ENCODE results near the genes TTBK2, ELL3 and FRMD5.

DNA sequence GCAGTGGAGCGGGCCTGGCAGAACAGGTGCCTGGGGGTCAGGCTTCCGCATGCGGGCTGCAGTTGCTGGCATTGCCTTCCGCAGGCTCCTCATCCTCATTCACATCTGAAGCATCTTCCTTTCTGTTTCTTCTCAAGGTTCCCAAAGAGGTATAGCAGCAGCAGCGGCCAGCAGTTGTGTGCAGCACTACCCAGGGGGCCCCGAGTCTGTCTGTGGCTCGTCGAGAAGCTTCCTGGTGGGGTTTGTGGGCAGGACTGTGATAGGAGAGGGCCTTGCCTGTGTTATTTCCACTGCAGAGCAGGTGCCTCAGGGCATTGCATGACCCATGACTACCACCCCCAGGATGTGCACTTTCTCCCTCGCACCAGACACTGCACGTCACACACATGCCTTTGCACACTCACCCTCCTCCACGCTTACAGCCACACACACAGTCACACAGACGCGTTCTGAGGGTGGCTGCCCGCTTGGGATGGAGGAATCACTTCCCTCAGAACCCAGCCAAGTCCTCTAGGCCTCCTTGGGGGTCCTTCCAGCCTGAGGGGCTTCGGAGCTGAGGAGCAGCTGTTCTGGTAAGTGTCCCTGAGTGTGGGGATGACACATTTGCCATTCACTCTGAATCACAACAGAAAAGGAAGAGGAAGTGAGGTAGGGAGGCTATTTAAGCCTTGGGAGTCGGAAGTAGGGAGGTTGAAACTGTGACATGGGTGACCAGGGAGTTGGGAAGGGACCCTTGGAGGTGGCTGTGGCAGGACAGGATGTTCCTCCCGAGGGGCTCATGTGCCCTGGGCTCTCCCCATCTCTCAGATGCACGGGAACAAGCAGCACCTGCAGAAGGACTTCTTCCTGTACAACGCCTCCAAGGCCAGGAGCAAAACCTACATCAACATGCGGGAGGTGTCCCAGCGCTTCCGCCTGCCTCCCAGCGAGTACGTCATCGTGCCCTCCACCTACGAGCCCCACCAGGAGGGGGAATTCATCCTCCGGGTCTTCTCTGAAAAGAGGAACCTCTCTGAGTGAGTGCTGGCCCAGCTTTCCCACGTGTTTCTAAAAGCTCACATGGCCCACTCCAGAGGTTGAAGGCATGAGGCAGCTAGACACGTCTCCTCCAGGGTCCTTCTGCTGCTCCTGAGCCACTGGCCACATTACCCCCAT is 43.1 kb downstream of the CAPN3 start:
- RRBS: no CpG with 5 or more reads among the region's 29 CpGs

DNA sequence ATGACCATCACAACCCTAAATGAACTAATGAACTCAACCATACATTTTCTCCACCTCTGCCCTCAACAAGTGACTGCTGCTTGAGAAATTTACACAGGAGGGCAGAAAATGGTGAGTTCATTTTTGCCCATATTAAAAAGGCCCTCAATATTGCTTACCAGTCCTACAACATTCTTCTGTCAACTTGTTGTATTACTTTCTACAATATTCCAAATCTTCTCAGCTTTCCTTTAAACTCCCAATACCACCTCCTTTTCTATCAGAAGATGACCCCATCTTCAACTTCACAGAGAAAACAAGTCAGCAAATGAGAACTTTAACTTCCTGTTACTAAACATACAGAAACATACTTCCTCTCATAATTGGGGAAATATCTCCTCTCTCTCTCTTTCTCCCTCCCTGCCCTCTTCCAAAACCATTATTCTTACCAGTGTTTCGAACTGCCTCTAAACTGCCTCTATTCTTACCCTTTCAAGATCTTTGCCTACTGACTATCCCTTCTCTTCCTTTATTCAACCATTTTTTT is 1.8 kb upstream of the SNAP23 start:
- RRBS: no CpG with 5 or more reads among the region's 1 CpG

- RRBS: no CpG with 5 or more reads among the region's 8 CpGs
Observed at GRCh38 chr15:42549190-42549437, 476 bp downstream of the HAUS2 start.

- RRBS: no CpG with 5 or more reads among the region's 6 CpGs
Observed at GRCh38 chr15:42734278-42734815, 2.6 kb downstream of the CDAN1 start.

- RRBS: under 1% methylated on average over 19 of the region's 76 CpGs
Observed at GRCh38 chr15:42920119-42920939, at the start of gene TTBK2. Gene TTBK2, minus strand, starts transcription at chr15:42920778.

GRCh38 chr15:43105306-43105783 is 493 bp downstream of the UBR1 start:
- RRBS: no CpG with 5 or more reads among the region's 10 CpGs

DNA sequence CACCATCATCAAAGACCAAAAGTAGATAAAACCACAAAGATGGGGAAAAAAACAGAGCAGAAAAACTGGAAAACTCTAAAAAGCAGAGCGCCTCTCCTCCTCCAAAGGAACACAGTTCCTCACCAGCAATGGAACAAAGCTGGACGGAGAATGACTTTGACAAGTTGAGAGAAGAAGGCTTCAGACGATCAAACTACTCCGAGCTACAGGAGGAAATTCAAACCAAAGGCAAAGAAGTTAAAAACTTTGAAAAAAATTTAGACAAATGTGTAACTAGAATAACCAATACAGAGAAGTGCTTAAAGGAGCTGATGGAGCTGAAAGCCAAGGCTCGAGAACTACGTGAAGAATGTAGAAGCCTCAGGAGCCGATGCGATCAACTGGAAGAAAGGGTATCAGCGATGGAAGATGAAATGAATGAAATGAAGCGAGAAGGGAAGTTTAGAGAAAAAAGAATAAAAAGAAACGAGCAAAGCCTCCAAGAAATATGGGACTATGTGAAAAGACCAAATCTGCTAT is 8.5 kb upstream of the CCNDBP1 start:
- RRBS: no CpG with 5 or more reads among the region's 11 CpGs

DNA sequence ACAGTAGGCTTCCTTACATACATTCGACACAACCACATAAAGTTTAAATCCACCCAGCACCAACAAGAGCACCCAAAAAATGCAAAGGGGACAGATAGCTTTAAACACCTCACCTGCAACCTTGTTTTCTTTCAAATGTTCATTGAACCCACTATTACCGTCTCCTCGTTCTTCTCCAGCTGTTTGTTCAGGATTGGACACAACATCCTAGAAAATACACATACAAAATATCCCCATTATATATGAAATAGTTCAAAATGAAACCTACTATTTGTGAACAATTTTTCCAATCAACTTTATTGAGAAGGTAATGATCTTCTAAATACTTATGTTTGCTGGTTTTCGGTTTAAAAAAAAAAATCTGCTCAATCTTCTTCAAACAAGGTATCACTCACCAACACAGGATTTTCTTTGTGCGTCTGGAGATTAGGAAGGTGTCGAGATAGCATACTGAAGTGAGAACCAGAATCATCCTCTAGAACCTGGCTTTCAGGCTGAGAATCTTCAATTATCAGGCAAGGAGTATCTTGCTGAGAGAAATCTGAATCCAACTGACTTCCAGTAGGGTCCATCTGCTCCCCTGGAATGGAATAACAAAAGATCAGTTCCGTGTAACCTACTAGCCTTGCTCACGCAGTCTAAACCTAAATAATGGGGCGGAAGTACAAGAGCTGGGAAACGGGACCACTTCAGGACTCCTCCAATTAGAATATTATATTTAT is 906 bp downstream of the TP53BP1 start:
- RRBS: no CpG with 5 or more reads among the region's 10 CpGs

GRCh38 chr15:43516013-43516667 is 1.3 kb upstream of the MAP1A start:
- RRBS: no CpG with 5 or more reads among the region's 8 CpGs

- RRBS: no CpG with 5 or more reads among the region's 9 CpGs
Observed at GRCh38 chr15:43530595-43531607, 13.5 kb downstream of the MAP1A start.

GRCh38 chr15:43534088-43534452 is 16.7 kb downstream of the MAP1A start:
- RRBS: no CpG with 5 or more reads among the region's 6 CpGs

- RRBS: 1% methylated on average over 17 of the region's 69 CpGs
Observed at GRCh38 chr15:43776788-43777914, at the start of gene ELL3. Gene ELL3, minus strand, starts transcription at chr15:43776966.

DNA sequence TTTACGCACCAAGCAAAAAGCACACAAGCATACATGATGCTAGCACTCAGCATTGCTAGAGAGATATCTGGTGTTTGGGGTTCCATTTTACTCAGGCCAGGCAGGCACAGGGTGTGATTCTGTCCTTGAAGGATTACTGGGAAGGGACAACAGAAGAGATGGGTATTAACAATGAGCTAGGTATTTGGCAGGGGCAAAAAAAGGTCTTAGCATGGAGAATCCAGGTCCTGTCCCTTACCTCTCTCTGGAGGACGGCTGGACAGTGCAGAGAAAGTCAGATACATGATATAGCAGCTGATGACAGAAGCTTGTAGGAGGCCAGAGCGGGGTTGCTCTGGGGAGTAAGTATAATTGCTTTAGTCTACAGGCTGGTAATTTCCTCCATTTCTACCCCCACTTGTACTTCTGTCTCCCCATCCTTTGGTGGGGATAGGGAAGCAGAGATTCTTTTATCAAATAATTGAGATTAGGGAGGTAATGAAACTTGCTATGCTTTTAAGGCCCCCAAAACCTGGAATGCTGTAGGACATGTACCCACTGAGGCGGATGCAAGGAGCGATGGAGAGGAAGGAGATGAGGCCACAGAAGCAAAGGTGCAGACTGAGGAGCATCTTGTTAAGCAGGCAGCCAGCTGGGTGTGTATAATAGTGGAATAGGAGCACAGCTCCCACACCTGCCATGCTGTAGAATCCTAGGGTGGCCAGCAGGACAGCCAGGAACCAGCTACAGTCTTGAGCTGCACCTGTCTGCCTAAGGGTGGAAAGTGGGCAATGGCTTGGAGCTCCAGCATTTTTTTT is 3.2 kb downstream of the SERINC4 start:
- RRBS: no CpG with 5 or more reads among the region's 5 CpGs

DNA sequence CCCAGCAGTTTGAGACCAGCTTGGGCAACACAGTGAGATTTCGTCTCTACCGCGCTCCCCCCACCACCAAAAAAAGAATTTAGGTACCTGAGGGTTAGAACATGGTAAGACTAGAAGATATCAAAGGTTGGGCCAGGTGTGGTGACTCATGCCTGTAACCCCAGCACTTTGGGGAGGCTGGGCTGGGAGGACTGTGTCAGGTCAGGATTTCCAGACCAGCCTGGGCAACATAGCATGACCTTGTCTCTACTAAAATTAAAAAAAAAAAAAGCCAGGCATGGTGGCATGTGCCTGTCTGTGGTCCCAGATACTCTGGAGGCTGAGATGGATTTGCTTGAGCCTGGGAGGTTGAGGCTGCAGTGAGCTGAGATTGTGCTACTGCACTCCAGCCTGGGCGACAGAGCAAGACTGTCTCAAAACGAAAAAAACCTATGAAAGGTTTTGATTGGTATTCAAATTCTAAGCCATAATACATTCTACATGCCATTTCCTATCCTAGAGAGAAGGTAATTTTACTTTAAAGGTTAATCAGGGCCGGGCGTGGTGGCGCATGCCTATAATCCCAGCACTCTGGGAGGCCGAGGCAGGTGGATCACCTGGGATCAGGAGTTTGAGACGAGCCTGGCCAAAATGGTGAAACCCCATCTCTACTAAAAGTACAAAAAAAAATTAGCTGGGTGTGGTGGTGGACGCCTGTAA is 2.7 kb downstream of the HYPK start:
- RRBS: no CpG with 5 or more reads among the region's 11 CpGs

- RRBS: no CpG with 5 or more reads among the region's 5 CpGs
Observed at GRCh38 chr15:43877180-43877947, 50.6 kb downstream of the WDR76 start.

DNA sequence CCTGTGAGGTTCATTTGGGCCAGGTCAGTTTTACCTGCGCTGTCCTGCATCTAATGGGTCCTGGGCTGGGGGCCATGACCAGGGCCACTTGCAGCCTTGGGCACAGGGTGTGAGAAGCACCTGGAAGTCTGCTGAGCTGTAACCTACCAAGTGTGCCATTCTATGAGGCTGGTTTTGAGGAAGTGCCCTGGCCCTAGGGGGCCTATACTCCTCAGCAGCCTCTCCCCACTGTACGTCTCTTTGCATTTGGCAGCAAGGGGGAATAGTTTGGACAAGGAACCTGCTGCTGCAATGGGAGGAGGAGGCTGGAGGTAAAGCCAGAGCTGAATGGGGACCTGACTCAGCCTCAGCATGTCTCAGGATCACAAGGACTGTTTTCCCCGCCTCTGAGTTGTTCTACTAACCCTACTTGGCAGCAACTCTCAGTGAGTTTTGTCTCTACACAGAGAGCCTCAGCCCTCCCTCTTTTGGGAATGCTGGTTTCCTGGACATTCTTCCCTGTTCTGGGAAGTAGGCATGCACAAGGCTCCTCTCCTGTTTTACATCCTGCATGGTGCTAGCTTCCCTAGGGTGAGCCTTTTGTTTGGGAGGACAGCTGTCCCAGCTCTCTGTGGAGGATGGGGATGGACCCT is 53.9 kb downstream of the WDR76 start:
- RRBS: no CpG with 5 or more reads among the region's 3 CpGs

DNA sequence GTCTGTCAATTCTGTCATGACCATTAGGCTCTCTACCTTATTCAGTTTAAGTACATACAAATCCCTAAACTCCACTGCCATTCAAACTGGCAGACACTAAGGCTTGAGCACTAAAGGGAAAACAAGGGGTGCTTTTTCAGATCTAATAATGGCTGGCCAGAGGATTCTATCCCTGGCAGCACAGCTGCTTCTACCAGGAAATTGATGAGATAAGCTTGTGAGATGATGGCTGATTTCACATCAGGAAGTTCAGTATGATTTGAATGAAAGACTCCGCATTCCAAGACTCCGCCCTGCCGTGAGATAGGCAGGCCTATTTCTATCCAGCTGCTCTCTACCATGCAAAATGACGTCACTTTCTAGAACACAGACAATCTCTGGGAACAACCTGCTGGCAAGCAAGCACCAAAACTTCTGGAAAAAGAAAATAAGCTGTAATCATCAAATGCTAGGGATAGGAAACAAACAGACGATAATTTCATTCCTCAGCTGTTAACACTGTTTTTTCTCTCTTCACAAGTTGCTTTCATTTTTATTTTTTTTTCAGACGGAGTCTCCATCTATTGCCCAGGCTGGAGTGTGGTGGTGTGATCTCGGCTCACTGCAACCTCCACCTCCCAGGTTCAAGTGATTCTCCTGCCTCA is 171.9 kb downstream of the WDR76 start:
- RRBS: no CpG with 5 or more reads among the region's 7 CpGs

DNA sequence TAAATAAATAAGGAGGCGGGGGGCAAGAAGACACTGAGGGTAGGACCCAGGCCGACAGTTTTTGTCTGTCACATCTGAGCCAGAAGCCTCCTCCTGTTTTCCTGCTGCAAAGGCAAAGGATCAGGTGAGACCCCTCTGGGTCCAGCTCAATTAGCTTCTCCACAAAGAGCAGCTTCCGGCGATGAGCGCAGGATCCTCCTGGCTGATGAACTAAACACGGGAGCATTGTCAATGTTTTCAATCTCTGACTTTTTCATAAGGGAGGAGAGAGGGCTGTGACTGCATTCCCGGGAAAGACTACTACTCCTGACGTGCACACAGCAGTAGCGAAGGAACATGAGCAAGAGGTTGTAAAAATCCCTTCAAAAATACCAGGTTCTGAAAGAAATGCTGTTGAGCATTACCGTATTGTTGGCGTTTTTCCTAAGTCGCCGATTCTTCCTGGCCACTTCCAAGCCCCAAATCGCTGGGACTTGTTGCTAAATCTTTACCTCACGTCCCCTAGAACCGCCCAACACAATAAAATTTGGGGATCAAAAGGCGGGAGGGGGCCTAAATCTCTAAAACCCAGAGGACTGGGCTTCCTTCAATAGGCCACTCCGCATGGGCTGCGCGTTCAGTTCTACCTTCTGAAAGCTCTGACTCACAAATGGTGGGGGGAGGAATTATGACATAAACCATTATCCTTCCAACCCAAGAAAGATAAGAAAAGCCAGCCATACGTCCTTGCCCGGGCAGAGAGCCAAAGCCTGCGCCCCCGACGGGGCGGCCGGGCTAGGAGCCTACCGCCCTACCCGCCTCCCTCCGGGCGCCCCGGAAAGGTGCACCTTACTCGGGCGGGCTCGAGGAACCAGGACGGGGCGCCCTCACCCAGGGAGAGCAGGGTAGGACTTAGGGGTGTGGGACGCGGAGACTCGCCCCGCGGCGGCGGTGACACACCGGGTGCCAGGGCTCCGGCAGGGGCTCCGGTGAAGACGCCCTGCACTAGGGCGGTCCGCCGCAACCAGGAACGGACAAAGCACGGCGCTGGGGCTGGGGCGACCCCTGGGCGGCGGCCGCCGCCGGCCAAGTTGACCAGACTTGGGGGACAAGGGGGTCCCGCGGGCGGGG is 893 bp downstream of the FRMD5 start:
- RRBS: 59% methylated on average over 9 of the region's 63 CpGs

DNA sequence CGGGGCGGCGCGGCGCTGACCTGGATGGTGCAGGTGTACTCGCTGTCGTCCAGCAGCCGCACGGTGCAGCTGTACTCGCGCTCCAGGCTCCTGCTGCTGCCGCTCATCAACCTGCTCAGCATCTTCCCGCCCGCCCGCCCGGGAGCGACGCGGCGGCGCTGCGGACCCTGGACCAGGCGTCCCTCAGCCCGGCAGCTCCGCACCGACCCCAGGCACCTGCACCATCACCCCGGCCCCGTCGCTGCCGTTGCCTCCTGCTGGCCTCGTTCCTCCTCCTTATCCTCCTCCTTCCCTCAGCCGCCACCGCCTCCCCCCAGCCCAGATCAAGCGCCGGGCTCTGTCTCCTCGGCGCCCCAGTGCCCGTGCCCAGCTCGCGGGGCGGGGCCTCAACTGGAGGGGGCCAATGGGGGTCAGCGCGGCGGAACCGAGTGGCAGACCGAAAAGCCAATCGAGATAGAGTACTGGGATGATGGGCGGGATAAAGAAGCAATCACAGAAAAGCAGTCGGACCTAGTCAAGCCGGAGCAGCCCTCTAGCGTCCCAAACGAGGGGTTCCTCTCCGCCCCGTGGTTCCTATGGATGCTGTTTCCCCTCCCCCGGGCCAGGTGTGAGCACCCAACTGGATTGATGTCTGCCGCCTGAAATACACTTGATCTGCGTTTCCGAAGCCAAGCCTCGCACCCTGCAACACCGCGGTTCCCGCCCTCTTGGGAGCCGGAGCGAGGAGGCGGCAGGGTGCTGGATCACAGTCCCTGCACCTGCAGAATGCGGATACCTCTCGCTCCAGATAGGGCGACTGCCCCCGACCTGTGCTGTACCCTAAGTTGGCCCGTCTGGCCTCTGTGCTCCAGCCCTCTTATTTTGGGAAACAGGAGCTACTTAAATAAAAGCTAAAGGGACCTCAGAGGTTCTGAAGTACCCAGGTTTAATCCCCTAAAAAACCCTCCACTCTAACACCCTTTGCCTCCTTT is at the start of gene FRMD5:
Gene FRMD5 (minus strand): TSS at position 339 of the 971 bp plus-strand sequence.
- RRBS: 77% methylated on average over 25 of the region's 70 CpGs

- RRBS: no CpG with 5 or more reads among the region's 7 CpGs
Observed at GRCh38 chr15:44428227-44428647, 808 bp downstream of the CTDSPL2 start.

Measured in NB4 (cell line).